AG08470 (cell line): ENCODE data around the gene UBE2E3.

GRCh38 chr2:178754890-178755295 lies 52.3 kb downstream of the TTN start:
- RRBS = no CpG with 5 or more reads among the region's 2 CpGs

- RRBS = no CpG with 5 or more reads among the region's 2 CpGs
Measured at GRCh38 chr2:178859301-178859696, 52.1 kb upstream of the TTN start.

DNA sequence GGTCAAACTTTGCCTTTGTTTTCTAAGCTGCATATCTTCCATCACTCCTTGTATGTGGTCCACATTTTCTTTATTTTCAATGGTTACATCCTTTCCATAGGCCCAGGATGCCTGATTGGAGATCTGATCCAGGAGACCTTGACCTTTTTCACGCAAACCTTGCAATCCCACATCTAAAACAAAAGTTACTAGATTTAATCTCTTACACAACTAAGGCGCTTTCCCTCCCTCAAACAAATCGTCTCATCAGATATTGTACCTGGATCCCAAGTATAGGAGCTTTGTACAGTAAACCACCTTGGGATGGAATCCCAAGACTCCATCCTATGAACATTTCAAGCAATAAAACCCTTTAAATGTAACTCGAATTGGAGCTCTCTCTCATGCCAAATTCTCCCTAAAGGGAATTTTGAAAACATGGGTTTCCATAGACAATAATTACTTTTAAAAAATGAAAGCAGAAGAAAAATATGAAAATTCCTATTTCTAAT lies 71.9 kb upstream of the CCDC141 start:
- RRBS = no CpG with 5 or more reads among the region's 4 CpGs

DNA sequence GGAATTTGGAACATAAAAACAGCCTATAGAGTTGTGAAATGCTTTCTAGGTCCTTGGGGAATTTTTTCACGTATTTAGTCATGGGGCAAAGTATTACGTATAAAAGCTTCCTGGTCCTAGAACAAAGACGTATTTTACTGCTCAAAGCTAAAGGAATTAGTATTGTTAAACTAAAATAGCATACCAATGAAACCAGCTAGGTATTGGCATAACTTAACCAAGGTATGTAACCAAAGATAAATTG lies 1.6 kb downstream of the SESTD1 start:
- RRBS = no CpG with 5 or more reads among the region's 3 CpGs

- RRBS = no CpG with 5 or more reads among the region's 8 CpGs
Measured at GRCh38 chr2:179273250-179273968, 8.8 kb upstream of the SESTD1 start.

- RRBS = 2% methylated on average over 52 of the region's 132 CpGs
Measured at GRCh38 chr2:180979908-180981034, at the start of gene UBE2E3. TSS of gene UBE2E3 (plus strand) at chr2:180980605.

DNA sequence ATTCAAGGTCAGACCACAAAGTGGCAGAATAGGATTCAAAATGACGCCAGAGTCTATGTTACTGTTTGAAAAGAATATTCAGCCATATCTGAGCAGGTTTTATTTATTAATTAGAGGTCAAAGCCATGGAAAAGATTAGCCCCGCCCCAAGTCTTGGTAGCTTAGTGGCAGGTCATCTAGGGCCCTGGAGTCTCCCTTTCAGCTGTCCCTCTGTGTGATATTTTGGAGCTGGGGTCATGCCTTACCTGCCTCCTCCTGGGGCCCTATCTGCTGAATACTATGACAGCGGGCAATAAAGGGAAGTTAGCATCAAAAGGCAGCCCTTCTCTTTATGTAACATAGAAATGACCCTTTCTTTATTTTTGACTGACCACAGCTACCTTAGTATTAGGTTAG lies 153.1 kb upstream of the ITGA4 start:
- RRBS = no CpG with 5 or more reads among the region's 3 CpGs

GRCh38 chr2:181311926-181312148 lies 145.3 kb upstream of the ITGA4 start:
- RRBS = no CpG with 5 or more reads among the region's 3 CpGs

GRCh38 chr2:181810670-181811740 lies 80.5 kb upstream of the ITPRID2 start:
- RRBS = no CpG with 5 or more reads among the region's 10 CpGs

DNA sequence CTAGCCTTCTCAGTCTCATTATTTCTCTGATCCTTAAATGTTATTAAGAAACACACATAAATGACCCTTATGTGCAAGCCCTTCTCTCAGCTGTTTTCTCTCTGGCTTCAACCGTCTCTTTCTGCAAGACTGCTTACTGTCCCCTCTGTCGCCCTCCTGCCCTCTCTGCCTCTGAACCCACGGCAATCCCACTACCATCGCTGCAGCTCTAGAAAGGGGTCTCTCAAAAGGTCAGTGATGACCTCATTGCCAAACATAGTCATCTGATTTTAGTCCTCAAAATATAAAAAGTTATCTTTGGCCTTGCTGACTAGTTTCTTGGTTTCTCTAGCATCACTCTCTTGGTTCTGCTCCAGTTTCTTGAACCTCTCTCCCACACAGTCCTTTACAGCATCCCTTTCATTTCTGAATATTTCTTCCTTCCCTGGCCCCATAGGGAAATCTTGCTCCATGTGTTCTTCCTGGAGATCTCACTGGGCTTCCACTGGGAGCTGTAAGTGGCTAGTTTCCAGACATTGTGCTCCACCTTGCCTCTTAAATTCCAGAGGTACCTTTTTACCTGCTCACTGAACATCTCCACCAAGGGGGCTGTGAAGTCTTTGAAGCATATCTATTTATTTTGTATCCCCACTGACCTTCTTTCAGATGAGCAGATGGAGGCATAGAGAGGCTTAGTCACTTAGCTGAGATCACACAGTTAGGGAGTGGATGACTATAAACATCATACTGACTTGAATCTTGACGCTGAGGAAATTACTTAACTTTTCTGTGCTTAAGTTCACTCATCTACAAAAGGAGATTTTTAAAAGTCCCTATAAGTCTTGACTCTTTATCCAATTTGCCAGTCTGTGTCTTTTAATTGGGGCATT lies 96.1 kb downstream of the PDE1A start:
- RRBS = no CpG with 5 or more reads among the region's 5 CpGs

DNA sequence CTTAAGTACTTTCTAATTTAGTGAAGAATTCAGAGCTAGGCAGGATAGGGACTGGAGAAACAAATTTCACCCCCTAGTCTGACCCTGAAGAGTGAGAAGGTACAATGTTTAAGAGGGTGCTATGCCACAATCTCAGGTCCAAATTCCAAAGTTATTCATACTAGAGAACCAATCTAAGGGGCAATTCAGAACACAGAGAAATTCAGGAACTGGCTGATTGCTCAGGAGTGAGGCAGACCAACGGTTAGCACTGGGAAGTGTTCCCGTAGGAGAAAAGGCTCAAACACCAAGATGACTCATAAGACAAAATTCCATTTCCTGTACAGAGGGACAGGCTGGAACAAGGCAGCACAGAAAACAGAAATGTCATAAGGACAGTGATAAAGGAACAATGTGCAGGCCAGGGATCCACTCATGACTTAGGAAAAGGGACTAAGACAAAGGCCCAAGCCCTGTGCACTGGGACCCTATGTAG lies 54.2 kb downstream of the PDE1A start:
- RRBS = no CpG with 5 or more reads among the region's 2 CpGs

- RRBS = no CpG with 5 or more reads among the region's 3 CpGs
Measured at GRCh38 chr2:182424245-182424796, 2.5 kb downstream of the PDE1A start.

- RRBS = no CpG with 5 or more reads among the region's 10 CpGs
Measured at GRCh38 chr2:182522126-182522990, 95.5 kb upstream of the PDE1A start.

- RRBS = no CpG with 5 or more reads among the region's 4 CpGs
Measured at GRCh38 chr2:183013217-183014001, 24.8 kb downstream of the NCKAP1 start.

DNA sequence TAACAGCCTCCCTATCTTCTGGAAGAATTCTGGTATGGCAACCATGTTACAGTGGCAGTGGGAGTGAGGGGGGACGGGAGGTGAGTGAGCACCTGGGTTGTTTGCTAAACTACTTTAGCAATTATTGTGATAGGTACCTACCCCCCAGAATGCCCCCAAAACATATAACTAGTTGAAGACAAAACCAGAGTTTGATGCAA lies 128.7 kb downstream of the NUP35 start:
- RRBS = no CpG with 5 or more reads among the region's 1 CpG

DNA sequence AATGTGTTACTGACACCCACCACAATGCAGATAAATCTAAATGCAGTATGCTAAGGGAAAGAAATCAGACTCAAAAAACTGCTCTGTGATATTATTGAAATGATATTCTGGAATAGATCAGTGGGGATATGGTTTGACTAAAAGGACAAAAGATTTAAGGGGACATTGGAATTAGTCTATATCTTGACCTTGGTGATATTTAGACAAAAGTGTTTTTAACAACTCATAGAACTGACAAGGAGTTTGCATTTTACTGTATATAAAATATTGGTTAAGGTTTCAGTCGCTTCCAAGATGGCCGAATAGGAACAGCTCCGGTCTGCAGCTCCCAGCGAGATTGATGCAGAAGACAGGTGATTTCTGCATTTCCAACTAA lies 449.1 kb upstream of the FSIP2 start:
- RRBS = no CpG with 5 or more reads among the region's 4 CpGs

DNA sequence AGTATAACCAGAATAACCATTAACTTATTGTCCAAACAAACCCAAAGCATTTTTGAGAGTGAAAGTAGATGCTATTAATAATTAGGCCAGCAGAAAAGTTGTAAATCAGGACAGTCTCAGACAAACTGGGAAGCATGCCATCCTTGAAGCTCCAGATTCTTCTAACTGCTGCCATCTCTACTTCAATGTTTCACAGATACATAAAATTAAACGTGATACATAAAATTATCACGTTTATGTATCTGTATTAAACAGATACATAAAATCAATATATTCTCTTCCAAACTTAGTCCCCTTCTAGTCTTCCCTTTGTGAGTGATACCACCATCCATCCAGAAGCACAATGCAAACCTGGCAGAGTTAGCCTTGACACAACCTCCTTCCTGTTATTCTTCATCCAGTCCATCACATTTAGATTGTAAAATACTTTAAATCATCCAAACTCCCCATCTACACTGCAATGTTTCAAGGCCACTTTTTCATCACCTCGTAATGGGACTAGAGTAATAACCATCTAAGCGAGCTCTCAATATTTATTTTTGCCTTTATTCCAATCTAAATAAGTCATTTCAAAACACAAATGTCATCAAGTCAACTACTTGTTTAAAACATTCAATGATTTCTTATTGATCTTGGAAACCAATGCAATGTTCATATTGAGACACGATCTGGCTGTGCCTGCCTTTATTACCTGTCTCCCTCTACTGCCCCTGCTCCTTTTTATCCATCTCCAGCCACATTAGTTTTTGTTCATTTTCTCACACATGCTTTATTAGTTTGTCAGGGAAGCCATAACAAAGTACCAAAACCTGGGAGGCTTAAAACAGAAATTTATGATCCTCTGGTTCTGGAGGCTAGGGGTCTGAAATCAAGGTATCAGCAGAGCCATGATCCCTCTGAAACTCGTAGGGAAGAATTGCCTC lies 306.3 kb upstream of the ZC3H15 start:
- RRBS = no CpG with 5 or more reads among the region's 6 CpGs

GRCh38 chr2:186486410-186486954 lies 422 bp downstream of the ZC3H15 start:
- RRBS = 0% methylated on average over 5 of the region's 33 CpGs